Brain (tissue), 1 donor: Measurements from ENCODE around the genes SLC38A4, SLC48A1, OR10AD1 and CACNB3.

- RRBS, result no CpG with 5 or more reads among the region's 3 CpGs
Observed at GRCh38 chr12:46786725-46787300, 39.0 kb downstream of the SLC38A4 start.

GRCh38 chr12:46787833-46788093 is 38.0 kb downstream of the SLC38A4 start:
- RRBS, result no CpG with 5 or more reads among the region's 1 CpG

GRCh38 chr12:46799977-46800811 is 25.6 kb downstream of the SLC38A4 start:
- RRBS, result no CpG with 5 or more reads among the region's 5 CpGs

GRCh38 chr12:46825859-46826402 is at the start of gene SLC38A4:
TSS of gene SLC38A4 (minus strand) at chr12:46825997.
- RRBS, result no CpG with 5 or more reads among the region's 23 CpGs

- RRBS, result no CpG with 5 or more reads among the region's 1 CpG
Observed at GRCh38 chr12:46958589-46959064, 120.8 kb upstream of the PCED1B start.

DNA sequence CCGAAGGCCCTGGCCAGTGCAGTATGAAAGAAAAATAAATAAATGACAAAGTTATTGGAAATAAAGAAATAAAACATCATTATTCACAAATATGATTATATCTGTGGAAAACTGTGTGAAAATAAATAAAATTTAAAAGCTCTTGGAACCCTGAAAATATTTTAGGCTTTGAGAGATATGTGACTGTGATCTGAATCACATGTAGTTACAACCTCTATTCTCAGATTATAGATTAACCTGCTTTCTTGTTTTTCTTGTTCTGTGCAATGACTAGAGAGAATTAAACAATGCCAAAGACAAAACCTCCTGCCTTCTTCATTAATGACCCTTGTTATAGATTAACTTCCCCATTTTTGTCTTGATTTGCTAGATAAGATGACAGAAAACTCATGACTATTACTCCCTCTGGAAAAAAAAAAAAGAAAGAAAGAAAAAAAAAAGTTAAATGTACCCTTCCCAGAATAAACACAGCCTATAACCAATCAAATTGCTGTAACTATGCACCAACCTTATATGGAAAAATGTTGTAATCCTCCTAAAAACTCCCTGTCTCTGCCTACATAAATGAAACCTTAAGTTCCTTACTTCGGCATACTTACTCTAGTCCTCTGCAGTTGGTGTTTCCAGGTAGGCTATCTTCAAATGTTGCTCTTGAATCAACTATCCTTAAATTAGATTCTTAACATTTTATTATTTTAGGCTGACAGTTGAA is 41.2 kb upstream of the PCED1B start:
- RRBS, result no CpG with 5 or more reads among the region's 2 CpGs

DNA sequence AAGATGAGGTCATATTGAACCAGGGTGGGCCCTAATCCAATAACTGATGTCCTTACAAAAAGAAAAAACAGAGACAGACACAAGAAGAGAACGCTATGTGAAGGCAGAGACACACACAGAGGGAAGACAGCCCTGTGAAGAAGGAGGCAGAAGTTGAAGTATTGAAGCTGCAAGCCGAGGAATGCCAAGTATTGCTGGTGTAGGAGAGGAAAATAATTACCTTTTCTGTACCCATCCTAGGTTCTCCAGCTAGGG is 105.4 kb upstream of the AMIGO2 start:
- RRBS, result no CpG with 5 or more reads among the region's 2 CpGs

DNA sequence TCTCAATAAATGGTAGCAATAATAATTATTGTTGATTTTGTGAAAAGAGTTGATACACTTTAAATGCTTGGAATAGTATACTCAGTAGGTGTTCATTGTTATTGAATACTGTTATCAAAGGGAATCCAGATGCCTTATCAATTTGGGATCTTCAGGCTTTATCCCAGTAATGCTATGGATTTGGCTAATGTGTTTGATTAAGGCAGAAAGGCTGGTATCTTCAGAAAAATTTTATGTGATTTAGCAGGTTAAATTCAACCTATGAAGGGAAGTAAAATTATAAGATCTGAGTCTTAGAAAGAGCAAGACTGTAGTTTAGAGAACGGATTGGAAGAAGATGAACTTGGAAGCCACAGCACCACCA is 129.8 kb upstream of the AMIGO2 start:
- RRBS, result no CpG with 5 or more reads among the region's 1 CpG

GRCh38 chr12:47307638-47308009 is 227.9 kb upstream of the AMIGO2 start:
- RRBS, result no CpG with 5 or more reads among the region's 4 CpGs

DNA sequence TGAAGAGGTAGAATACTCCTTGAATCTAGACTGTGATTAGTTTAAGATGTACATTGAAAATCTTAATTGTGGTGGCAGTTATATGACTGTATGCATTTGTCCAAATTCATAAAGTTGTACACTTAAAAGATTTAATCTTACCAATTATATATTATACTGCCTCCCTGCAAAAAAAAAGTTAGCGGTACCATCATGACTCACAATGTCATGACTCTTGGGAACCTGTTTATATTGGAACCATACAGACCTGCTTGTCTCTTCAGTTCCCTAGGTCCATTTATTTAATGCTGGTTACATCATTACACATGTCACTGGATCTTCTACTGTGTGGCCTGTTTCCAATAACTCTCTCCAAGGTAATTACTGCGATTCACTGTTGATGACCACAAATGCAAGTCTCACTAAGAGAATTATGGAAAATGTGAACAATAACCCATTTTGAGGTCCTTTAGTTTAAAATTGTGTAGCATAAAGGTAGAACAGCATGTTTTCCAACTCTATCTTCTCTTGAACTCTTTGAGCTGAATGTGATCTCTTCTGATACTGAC is 264.2 kb upstream of the AMIGO2 start:
- RRBS, result no CpG with 5 or more reads among the region's 2 CpGs

DNA sequence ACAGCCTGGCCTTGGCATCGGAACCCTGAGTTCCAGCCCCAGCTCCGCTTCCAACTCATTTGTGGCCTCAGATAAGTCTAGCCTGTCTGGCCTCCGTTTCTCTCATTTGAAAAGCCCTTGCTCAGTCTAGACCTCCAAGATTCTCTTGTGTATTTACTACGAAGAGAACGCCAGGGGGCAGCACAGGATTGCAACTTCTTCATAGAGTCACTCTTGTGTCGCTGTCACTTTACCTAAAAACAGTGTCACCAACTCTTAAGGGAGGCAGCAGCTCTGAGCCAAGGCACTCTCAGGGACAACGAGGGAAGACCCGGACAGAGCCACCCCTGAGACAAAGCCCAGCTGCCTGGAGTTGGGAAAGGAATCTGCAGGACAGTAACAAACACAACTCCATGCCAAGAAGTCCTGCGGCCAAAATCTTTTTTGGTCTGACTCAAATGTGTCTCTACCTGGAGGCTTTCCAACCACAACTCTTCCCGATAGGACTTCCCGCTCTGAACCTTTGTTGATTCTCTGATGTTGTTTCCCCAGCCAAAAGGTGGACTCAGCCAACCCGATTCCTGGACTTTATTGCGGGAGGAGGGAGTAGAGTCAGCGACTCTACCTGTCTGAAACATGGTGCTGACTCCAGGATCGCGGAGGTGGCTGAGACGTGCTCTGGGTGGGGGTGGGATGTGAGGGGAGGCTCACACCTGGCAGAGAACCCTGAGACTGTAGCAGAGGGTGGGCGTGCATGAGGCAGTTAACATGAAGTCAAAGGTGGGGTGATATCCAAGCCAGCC is 9.7 kb upstream of the RPAP3 start:
- RRBS, result no CpG with 5 or more reads among the region's 18 CpGs

DNA sequence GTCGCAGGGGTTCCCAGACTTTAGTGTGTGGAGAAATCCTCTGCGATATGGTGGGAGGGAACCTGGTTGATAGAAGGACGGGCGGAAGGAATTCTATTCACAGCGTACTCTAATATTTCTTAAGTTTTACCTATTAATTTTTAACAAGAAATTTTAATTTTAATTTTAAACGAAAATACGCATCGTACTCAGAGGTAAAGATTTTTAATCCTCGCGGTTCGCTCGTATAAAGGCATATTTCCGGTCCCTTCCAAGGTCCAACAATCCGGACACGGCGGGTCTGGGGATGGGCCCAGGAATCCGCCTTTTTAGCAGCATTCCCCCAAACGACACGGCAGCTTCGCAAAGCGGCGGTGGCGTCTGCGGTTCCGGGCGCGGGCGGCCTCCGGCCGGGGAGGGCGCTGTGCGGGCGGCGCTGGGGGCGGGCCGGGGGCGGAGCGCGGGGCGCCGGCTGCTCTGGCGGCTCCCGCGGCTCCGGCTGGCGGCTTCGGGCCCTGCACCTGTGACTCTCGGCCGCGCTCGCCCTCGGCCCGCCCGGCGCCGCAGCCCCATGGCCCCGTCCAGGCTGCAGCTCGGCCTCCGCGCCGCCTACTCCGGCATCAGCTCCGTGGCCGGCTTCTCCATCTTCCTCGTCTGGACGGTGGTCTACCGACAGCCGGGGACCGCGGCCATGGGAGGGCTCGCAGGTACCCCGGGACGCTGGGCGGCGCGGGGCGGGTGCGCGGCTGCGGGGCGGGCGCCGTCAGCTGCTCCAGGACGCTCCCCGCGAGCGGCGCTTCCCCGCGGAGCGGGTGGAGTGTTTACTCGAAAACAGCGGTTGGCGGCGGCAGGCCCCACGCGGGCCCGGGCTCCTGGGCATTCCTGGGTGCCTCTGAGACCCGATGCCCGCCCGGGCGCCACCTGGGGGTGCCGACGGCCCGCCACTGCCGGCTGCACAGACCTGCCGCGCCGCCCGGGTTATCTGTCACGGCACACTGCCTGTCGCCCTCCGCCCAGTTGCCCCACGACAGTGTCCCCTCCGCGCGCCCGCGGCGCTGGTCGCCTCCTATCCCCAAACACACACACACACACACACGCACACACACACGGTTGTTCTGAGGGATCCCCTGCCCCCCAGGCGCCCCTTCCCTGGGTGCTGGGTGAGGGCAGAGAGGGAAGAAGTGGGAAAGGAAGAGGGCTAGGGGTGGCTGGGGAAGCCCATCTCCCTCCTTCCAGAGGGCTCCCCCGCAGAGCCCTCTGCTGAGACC is at the start of gene SLC48A1:
TSS of gene SLC48A1 (plus strand) at position 484 of the 1,247 bp plus-strand sequence.
- RRBS, result 2% methylated on average over 52 of the region's 125 CpGs

GRCh38 chr12:47841578-47842244 is 22.0 kb upstream of the HDAC7 start:
- RRBS, result no CpG with 5 or more reads among the region's 6 CpGs

- RRBS, result no CpG with 5 or more reads among the region's 9 CpGs
Observed at GRCh38 chr12:47842245-47842703, 22.6 kb upstream of the HDAC7 start.

GRCh38 chr12:47912367-47912875 is 7.6 kb upstream of the VDR start:
- RRBS, result no CpG with 5 or more reads among the region's 4 CpGs

DNA sequence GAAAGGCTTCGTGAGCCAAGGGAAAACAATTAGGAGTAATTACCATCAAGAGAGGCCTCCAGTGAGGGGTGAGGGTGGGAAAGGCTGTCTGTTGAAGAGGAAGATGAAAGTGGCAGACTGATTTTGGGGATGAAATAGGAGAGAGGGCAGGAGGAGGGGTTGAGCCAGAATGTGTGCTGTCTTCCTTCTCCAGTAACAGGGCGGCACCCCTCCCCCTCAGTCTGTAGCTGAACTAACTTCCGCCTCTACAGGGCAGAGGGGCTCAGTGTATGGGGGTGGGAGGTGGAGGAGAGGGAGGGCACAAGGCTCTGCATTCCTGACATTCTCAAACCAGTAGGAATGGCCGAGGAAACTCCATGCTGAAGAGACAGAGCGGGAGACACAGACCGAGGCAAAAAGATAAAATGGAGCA is 33.1 kb upstream of the COL2A1 start:
- RRBS, result no CpG with 5 or more reads among the region's 6 CpGs

DNA sequence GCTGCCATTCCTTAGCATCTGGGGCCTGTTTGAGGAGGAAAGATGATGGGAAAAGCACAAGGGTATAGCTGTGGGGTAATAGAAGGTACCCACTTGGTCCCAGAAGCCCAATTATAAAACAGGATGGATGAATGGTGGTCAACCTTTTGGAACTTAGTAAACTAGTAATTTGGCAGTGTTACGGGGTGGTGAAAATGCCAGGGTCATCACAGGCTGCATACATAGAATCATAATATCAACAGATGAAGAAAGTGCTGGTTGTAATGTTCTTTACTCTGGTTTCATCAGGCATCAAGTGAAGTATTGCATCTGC is at the start of gene OR10AD1:
TSS of gene OR10AD1 (minus strand) at position 18 of the 313 bp plus-strand sequence.
- RRBS, result no CpG with 5 or more reads among the region's 1 CpG

GRCh38 chr12:48717312-48717517 is 708 bp upstream of the CCNT1 start:
- RRBS, result no CpG with 5 or more reads among the region's 9 CpGs

DNA sequence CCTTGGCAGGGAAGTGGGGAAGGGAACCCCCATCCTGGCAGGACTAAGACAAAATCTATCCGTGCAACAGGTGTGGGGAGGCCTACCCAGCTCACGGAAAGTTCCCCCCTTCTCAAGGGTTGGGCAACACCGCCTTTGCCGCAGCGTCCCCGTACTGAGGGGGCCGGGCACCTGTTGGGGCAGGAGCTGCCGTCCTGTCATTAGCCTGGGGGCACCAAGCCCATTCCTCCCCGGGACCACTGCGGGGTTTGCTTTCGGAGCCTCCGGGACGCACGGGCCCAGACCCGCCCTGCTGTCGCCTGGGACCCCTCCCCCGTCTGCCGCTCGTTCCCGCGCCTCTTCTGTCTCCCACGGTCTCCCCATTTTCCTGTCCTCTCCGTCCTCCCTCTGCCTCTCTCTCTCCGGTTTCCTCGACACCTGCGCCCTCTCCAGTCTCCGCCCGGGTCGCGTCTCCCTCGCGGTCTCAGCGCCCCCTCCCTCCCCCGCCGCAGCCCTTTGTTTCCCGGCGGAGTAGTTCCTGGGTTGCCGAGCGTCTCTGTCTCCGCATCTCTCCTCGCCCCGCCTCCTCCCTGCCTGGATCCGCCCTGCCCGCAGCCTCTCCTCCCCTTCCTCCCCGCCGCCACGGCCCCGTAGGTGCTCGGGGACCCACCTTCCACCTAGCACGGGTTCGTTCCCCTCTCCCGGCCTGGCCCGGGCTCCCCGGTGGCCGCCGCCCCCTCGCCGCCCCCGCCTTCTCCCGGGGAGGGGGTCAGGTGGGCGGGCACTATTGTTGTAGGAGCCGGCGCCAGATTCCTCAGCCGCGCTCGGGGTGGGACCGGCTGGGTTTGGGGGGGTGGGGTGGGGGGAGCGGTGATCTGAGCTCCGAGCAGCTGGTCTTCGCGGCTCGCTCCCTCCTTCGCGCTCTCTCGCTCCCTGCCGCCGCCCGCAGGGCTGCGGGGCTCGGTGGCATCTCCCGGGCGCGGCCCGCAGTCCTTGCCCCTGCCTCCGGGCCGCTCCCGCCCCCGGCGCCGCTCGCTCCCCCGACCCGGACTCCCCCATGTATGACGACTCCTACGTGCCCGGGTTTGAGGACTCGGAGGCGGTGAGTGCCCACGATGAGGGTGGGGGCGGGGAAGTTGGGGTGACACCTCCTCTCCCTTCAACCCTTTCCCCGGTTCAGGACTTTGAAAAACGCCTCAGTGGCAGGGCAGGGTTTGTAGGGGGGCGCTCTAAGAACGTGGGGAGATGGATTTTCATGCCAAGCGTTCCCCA is at the start of gene CACNB3:
TSS of gene CACNB3 (plus strand) at position 603 of the 1,251 bp plus-strand sequence.
- RRBS, result 2% methylated on average over 25 of the region's 105 CpGs